Mononuclear cell (primary cell): ENCODE results near the genes SRSF4 and MECR.

- RRBS: 1% methylated on average over 73 of the region's 109 CpGs
These were observed at the start of gene SRSF4 for GRCh38 chr1:29181365-29182349. SRSF4 (minus strand) TSS chr1:29181900.

DNA sequence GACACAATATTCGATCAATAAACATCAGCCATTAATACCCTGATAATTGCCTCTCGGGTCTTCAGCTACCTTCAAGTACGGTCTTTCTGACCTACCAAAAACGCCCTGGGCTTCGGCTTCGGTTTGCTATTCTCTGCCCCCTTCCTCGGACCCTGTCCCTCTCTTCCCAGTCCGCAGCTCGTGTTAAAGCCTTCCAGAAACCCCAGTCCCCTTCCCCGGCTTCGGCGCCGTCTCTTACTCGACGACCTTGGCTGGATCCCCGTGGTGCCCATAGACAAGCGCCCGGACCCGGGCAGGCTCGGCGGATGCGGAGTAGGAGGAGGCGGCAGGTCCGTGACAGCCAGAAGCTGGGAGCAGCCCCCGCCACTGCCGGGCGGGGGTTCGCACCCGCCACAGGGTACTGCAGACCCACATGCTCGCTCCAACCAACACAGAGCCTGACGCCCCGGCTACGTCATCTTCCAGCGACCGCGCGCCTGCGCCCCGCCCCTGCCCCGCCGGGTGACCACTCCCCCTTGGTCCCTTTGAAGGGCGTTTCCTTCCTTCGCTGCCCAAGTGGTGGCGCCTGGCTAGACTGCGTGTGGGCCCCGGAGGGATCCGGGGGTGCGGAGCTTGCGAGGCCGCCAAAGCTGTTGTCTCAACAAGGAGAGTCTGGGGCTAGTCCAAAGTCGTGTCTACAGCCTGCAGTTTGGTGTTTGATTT is at the start of gene MECR:
MECR (minus strand) TSS at position 442 of the 702 bp plus-strand sequence.
- RRBS: 2% methylated on average over 35 of the region's 51 CpGs

DNA sequence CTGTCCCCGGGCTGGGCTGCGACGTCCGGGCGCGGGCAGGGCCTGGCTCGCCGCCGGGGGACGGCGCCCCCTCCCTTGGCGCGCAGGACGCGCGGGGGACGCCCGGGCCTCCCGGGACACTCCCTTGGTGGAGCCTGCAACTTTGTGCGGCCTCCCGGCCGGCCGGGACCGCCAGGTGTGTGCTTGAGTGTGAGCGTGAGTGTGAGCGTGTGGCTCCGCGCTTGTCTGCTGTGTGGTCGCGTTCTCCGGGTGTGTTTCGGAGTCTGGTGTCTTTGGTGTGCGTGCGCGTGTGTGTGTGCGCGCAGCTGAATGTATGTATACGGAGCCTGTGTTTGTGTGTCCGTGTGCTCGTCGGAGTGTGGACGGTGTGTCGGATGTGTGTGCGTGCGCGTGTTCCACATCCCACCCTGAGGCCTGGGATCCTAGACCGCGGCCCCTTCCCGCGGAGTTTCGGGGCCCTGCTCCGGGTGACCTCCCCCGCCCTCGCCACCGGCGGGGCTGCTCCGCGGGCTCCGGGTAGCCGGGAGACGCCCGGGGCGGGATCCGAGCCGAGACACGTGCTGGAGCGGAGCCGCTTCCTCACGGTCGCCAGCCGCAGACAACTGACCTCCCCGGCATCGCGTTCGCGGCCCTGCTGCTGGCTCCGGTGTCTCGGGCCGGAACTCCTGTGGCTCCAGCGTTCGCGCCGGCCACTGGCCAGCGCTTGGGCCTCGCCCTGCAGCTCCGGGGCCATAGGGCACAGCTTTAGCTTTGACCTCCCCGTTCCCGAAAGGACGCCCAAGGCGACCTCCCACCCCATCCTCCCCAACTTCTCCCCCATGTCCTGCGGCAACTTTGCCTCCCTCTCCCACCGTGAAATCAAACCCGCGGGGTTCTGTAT is 1.8 kb downstream of the PTPRU start:
- RRBS: 4% methylated on average over 35 of the region's 94 CpGs

DNA sequence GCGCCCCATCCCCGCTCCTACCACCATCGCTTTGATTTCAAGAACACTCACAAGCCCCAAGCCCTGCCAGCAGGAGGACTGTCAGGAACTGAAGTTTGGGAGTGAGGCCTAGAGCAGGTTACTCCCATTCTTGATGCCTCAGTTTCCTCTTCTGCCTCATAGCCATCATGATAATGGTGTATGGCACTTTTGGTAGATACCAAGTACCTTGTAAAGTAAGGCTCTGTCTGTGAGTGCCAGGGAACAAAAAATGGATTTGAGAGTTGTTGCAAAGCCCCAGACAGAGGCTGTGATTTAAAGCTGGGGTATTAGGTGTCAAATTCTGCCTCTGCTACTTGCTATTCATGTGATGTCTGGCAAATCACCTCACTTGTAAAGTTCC is 2.4 kb downstream of the PTPRU start:
- RRBS: no CpG with 5 or more reads among the region's 3 CpGs

DNA sequence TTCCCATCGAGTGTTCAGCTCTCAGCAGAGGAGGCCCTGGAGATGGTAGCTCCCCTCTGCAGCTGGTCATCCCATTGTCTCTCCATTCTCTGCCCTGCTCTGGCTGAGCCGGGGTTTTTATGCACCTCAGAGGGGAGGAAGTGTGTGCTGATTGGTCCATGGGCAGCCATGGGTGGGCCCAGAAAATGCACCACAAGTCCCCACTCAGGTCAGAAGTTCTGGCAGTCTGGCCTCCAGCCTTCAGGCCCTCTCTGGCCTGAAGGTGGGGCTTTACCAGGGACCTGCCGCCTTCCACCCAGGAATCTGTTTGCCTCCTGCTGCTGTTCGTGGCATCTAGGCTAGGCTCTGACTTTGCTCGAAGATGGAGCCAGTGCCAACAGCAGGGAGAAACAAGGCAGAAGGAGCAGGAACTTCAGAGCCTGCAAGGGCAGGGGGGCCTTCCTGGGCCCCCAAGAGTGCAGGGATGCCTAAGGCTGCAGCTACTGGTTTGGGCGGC is 713.5 kb downstream of the MATN1 start:
- RRBS: no CpG with 5 or more reads among the region's 6 CpGs

- RRBS: no CpG with 5 or more reads among the region's 17 CpGs
These were observed 59.1 kb downstream of the MATN1 start for GRCh38 chr1:30664139-30664738.

GRCh38 chr1:30686339-30687061 is 36.9 kb downstream of the MATN1 start:
- RRBS: no CpG with 5 or more reads among the region's 7 CpGs

GRCh38 chr1:30756534-30757541 is 736 bp downstream of the LAPTM5 start:
- RRBS: 4% methylated on average over 5 of the region's 21 CpGs

GRCh38 chr1:30763464-30763950 is 5.9 kb upstream of the LAPTM5 start:
- RRBS: no CpG with 5 or more reads among the region's 6 CpGs

- RRBS: no CpG with 5 or more reads among the region's 10 CpGs
These were observed 8.2 kb upstream of the LAPTM5 start for GRCh38 chr1:30765610-30766301.

- RRBS: no CpG with 5 or more reads among the region's 10 CpGs
These were observed 22.0 kb upstream of the LAPTM5 start for GRCh38 chr1:30779482-30779993.

GRCh38 chr1:30788513-30789123 is 31.0 kb upstream of the LAPTM5 start:
- RRBS: no CpG with 5 or more reads among the region's 6 CpGs

DNA sequence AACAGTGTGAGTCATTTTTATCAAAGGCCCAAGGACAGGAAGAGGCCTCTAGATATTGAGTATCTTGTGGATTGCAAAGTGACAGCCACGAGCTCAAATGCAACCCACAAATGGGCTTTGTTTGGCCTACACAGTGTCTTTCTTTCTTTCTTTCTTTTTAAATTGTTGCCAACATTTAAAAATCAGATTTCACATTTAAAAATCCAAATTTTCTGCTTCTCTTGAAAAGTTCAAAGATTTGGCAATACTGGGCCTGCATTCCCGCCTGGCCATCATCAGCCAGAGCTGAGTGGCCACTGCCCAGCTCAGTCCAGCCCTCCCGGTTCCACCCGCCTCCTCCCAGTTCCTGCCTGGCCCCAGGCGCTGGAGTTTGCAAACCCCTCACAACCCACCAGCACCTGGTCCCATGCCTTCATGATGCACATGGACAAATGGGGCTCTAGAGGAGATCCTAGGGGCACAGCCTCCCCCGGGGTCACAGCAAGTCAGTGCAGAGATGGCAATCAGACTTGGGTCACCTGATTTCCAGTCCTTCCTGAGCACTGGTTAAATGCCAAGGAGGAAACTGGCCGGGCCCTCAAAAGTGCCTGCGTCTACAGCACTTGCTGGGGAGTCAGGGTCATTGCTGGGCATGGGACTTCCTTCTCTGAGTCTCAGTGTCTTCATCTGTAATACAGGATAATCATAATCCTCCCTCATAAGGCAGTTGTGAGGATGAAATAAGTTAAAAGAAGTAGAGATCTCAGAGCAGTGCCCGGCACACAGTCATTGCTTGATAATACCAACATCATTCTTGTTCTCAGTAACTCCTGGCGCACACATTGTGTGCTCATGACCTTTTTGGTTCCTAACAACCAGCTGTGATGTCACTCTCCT is 41.0 kb upstream of the LAPTM5 start:
- RRBS: 12% methylated on average over 2 of the region's 10 CpGs

- RRBS: no CpG with 5 or more reads among the region's 11 CpGs
These were observed 37.4 kb downstream of the SDC3 start for GRCh38 chr1:30870872-30871926.

DNA sequence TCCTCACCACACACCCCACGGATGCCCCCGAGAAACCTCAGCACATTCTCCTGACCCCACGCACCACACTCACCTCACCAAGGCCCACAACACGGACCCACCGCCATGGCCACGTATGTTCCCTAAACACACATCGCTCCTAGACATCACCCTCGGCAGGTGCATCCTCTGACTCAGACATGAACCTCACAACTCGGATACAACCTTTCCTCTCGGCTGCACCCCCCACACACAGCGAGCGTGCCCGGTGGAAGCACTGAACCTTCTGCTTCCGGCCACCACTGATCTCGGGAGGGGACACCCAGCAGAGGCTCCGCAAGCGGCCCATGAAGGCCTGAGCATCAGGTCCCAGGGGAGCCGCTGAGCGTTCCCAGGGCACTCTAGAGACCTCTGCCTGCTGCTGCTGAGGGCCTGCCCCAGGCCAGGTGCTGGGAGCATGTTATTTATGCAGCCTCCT is 27.2 kb downstream of the SDC3 start:
- RRBS: no CpG with 5 or more reads among the region's 19 CpGs

DNA sequence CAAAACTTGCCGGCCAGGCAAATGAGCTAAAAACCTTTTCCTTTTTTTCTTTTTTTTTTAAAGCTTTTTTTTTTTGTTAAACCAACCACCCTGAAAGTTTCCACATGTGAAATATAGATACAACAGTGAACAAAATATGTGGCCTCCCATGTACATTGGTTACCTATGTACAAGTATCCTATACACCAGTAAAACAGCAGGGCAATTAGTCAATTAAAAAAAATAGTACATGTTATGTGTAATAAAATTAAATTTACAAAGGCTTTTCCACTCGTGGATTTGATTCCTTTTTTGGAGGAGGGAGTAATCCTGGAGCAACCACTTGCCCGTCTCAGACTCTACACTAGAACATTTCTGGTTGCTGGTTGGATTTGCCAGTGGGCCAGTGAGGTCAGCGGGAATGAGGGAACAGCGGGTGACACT is 24.2 kb upstream of the SDC3 start:
- RRBS: no CpG with 5 or more reads among the region's 5 CpGs

GRCh38 chr1:30933982-30934258 is 25.4 kb upstream of the SDC3 start:
- RRBS: no CpG with 5 or more reads among the region's 4 CpGs

GRCh38 chr1:31024638-31025140 is 40.8 kb downstream of the PUM1 start:
- RRBS: no CpG with 5 or more reads among the region's 2 CpGs

DNA sequence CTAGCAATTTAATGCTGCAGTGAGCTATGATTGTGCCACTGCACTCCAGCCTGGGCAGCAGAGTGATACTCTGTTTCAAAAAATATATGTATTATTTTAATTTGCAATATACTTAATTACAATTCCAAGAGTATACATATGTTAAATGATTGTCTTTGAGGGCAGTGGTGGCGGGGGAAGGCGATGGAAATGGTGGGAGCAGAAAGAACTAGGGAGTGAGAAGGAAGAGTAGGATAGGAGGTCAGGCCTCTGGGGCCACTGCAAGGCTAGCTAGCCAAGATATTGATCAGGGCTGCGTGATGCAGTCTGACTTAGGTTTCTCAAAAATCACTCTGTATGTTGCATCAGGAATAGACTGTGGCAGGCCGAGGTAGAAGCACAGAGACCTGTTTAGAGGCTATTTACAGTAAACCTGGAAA is 21.1 kb upstream of the PUM1 start:
- RRBS: no CpG with 5 or more reads among the region's 4 CpGs

- RRBS: no CpG with 5 or more reads among the region's 8 CpGs
These were observed 37.1 kb upstream of the PUM1 start for GRCh38 chr1:31102474-31103185.